UCH-1 (cell line): Measurements from ENCODE around the gene SLCO1B1.

GRCh38 chr12:19855819-19856180 lies 416.5 kb downstream of the AEBP2 start:
- RRBS: no CpG with 5 or more reads among the region's 2 CpGs

GRCh38 chr12:19869423-19869815 lies 430.1 kb downstream of the AEBP2 start:
- RRBS: no CpG with 5 or more reads among the region's 5 CpGs

DNA sequence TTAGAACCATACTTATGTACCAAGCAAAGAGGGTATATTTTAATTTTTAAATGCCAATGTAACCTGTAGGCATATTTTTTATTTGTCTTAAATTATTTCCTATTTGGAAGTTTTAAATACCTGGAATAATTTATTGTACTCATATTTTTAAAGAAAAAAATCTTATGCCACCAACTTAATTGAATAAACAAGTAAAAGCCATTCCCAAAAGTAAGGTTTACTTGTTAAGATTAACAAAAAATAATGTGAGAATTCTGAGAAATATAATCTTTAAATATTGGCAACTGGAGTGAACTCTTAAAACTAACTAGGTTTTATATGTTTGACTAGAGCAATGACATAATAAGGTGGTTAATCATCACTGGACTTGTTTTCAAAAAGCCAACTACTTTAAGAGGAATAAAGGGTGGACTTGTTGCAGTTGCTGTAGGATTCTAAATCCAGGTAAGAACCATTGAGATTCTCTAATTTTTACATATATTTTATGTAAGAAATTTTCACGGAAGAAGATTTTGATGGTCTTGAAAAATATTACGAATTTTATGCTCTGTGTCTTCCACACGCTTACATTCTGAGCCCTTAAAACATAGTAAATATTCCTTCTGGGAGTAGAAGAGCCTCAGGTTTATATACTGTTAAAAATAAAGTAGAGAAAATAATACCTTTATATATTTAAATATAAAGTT lies at the start of gene SLCO1B1:
SLCO1B1 (plus strand) TSS at position 402 of the 686 bp plus-strand sequence.
- RRBS: no CpG with 5 or more reads among the region's 3 CpGs

DNA sequence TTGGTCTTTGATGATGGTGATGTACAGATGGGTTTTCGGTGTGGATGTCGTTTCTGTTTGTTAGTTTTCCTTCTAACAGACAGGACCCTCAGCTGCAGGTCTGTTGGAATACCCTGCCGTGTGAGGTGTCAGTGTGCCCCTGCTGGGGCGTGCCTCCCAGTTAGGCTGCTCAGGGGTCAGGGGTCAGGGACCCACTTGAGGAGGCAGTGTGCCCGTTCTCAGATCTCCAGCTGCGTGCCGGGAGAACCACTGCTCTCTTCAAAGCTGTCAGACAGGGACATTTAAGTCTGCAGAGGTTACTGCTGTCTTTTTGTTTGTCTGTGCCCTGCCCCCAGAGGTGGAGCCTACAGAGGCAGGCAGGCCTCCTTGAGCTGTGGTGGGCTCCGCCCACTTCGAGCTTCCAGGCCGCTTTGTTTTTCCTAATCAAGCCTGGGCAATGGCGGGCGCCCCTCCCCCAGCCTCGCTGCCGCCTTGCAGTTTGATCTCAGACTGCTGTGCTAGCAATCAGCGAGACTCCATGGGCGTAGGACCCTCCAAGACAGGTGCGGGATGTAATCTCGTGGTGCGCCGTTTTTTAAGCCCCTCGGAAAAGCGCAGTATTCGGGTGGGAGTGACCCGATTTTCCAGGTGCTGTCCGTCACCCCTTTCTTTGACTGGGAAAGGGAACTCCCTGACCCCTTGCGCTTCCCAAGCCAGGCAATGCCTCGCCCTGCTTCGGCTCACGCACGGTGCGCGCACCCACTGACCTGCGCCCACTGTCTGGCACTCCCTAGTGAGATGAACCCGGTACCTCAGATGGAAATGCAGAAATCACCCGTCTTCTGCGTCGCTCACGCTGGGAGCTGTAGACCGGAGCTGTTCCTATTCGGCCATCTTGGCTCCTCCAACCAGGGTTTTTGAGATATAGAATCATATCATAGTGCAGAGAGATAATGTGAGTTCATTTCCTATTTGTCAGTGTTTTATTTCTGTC lies 83.5 kb downstream of the SLCO1B1 start:
- RRBS: no CpG with 5 or more reads among the region's 40 CpGs

DNA sequence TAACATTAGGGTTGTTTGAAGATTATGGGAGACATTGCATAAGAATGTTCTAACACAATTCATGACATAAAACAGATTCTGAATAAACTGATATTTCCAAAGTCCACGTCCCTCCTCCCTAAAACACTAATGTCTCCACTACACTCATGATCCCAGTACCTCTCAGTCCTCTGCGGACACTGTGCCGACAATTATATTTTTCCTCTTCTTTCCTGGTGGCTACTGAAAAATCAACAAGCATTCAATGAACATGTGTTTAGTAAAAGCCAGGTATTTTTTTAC lies 18.7 kb upstream of the IAPP start:
- RRBS: no CpG with 5 or more reads among the region's 3 CpGs

DNA sequence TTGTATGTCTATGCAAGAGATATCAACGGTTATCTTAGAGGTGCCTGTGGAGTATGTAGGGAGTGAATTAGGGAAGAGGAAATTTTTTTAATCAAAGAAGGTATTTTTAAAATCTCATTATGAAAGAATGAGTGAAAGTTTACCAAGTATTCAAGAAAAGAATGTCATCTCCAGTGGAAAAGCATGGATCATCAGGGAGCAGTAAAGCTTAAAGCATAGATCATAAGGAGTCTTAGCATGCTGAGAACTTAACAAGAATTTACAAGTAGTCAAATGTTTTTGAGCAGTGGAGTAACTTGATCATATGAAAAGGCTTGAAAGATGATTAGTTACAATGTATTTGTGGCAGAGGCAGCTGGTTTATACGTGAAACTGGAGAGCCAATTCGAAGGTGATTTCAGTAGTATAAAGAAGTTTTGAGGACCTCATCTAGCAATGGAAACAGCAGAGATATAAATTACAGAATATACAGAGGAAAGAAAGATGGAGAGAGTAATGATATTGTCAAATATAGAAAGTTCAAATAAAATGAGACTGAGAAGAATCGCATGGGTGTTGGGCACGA lies 1.6 kb downstream of the PYROXD1 start:
- RRBS: no CpG with 5 or more reads among the region's 5 CpGs

GRCh38 chr12:21457598-21458030 lies 20.2 kb downstream of the PYROXD1 start:
- RRBS: no CpG with 5 or more reads among the region's 3 CpGs

DNA sequence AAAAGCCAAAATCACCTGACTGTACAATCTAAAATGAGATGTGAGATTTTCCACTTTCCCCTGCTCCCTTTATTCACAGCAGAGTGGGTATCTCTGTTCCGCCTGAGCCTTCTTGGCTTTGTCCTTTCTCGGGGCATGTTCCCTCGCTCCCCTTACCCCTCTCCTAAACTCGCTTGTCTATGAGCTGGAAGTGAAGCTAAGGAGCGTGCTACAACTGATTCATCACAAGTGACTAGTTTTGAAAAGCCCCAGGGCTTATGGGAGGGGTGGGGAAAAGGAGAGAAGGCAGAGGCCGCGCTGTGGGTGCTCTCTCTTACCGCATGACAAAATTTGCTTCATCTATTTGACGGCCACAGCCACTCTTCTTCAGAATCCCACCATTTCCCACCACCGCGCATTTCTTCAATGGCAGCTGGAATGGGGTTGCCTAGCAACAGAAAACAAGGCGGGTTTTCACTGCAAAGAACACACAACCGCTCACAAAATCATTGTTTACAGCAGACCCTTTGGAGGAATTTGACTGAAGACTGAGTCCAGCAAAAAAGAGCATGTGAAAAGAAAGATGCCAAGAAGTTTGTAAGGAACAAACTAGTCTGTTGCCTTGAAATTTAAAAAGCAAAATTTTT lies 79.4 kb downstream of the ST8SIA1 start:
- RRBS: no CpG with 5 or more reads among the region's 13 CpGs

GRCh38 chr12:22256209-22256579 lies 78.3 kb downstream of the ST8SIA1 start:
- RRBS: no CpG with 5 or more reads among the region's 4 CpGs

- RRBS: no CpG with 5 or more reads among the region's 5 CpGs
Observed at GRCh38 chr12:22275679-22276363, 58.7 kb downstream of the ST8SIA1 start.

DNA sequence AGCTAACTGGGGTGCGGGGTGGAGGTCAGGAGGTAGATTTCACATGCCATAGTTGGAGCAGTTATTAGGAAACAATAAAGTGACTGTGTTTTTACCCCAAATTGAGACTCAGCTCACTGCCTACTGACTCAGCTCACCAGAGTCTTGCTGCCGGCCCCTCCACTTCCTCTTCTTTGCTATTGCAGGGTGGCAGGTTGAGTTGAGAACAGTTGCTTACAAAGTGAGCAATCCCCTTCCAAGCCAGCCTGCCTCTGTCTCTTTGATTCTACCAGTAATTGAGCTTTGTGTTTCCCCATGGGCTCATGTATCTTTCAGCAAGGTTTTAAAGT lies 12.9 kb downstream of the ST8SIA1 start:
- RRBS: no CpG with 5 or more reads among the region's 2 CpGs

DNA sequence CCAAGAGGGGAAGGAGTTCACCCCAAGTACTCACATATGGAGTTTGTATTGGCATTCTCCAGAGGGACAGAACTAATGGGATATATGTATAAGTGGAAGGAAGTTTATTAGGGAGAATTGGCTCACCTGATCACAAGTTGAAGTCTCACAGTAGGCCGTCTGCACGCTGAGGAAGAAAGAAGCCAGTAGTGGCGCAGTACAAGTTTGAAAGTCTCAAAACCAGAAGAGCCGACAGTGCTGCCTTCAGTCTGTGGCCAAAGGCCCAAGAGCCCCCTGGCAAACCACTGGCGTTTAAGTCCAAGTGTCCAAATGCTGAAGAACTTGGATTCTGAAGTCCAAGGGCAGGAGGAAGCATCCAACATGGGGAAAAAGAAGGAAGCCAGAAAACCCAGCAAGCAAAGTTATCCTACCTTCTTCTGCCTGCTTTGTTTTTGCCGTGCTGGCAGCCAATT lies 54.0 kb downstream of the ETNK1 start:
- RRBS: no CpG with 5 or more reads among the region's 6 CpGs

DNA sequence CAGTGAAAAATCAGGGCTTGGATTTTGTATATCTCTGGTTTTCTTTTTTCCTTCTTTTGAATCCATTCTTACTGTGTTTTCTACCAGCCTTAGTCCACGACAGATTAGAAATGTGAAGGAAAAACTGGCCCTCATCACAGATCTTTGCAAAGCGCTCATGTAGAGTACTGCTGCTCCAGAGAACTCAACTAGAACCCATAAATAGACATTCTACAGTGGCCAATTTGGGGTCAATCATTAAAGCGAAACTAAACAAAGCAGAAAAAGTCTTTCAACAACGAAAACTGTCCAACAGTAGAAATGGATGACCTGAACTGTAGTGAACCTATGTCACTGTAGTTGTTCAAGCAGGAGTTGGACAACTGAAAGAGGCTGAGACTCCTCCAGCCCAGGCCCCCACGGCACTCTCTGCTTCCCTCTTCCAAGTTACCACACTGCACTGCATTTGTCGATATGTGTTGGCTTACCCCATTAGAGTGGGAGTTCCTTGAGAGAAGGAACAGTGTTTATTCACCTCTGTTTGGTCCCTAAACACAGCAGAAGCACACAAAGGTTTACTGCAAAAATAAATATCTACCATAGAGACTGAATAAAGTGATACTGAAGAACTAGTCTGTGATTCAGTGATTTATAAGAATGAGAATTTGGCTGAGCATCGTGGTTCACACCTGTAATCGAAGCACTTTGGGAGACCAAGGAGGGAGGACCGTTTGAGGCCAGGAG lies 472.5 kb downstream of the BCAT1 start:
- RRBS: no CpG with 5 or more reads among the region's 9 CpGs

- RRBS: 5% methylated on average over 29 of the region's 89 CpGs
Observed at GRCh38 chr12:24562271-24563323, 386.3 kb downstream of the BCAT1 start.

- RRBS: no CpG with 5 or more reads among the region's 4 CpGs
Observed at GRCh38 chr12:24814748-24815613, 133.9 kb downstream of the BCAT1 start.

GRCh38 chr12:24909606-24910135 lies 39.2 kb downstream of the BCAT1 start:
- RRBS: no CpG with 5 or more reads among the region's 3 CpGs

GRCh38 chr12:25322655-25323024 lies 71.9 kb upstream of the KRAS start:
- RRBS: no CpG with 5 or more reads among the region's 2 CpGs

GRCh38 chr12:25384810-25385044 lies 134.0 kb upstream of the KRAS start:
- RRBS: no CpG with 5 or more reads among the region's 7 CpGs

- RRBS: no CpG with 5 or more reads among the region's 2 CpGs
Observed at GRCh38 chr12:26116826-26117166, 8.0 kb downstream of the BHLHE41 start.

- RRBS: no CpG with 5 or more reads among the region's 2 CpGs
Observed at GRCh38 chr12:26153789-26154175, 28.9 kb upstream of the BHLHE41 start.